Cardiac septum (tissue), 1 donor: ENCODE data around the gene EIF4EBP3.

- PRO-cap: bidirectional peak, plus-strand start at chr5:139637896, minus-strand start at chr5:139637530
These were observed 10.7 kb upstream of the CXXC5 start for GRCh38 chr5:139637260-139638104.

DNA sequence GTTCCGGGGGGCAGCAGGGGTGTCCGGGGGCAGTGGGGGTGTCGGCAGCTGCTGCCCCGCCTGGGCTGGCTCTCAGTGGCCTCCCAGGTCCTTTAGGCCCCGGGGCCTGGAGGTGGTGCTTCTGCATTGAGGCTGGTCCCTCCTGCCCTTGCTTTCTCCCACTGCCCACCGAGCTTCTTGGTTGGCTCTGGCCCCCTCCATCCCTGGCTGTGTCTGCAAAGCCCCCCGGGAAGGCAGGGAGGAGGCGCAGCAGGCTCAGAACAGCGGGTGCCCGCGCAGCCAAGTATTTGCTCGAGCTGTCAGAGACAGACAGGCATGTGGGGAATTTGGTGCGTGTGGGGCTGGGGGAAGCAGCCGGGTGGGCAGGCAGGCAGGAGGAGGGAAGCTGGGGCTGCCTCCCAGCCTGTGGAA is 11.5 kb downstream of the CXXC5 start:
- PRO-cap: no peak

DNA sequence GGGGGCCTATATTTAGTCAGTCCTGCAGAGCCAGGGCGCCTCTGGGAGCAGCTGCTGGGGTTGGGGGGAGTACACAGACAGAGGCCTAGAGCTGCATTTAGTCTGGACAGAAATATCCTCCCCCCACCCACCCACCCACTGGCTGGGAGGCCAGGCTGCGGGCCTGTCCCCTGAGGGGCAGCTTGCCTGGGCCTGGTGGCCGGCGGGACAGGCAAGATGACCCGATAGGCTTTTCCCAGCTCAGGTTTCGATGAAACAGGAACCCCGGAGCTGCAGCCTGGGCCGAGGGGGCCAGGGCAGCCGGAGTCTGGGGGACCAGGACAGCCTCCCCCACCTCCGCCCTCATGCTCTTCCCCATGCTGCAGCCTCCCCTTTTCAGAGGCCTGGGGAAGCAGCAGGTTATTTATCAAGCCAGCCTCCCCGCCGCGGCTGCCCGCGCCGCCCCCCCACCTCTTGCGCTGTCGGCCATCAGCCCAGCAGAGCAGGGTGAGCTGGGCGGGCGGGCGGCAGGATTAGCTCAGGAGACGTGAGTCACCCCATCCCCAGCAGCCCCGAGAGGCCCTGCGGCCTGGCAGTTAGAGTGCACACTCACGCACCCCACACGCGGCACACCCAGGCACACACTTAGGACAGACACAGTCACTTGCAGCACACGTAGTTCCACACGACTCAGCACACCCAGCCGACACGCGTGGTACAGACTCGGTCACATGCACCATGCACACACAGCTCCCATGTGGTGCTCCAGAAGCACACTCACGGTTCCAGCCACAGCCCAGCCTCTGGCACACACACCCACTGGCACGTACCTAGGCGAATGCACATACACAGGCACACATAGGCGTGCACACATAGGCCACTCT is 12.8 kb downstream of the CXXC5 start:
- PRO-cap: bidirectional peak, plus-strand start at position 484 of the sequence, minus-strand start at position 377 of the sequence

DNA sequence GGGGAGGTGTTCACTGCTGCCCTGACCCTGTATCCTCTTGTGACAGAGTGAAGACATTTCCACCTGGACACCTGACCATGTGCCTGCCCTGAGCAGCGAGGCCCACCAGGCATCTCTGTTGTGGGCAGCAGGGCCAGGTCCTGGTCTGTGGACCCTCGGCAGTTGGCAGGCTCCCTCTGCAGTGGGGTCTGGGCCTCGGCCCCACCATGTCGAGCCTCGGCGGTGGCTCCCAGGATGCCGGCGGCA is 32.1 kb downstream of the CXXC5 start:
- PRO-cap: no peak

DNA sequence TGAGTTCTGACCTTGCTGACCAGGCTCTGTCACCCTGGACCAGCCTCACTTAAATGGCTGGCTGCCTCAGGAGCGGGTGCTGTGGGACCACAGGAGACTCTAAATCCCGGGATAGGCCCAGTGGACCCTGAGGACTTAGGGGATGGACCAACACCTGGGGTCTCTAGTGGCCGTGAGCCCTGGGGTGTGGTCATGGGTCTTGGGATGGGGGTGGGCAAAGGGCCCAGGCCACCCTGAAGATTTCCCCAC is 49.7 kb downstream of the CXXC5 start:
- PRO-cap: no peak

- PRO-cap: unidirectional peak, plus-strand start at chr5:139746383
These were observed 49.5 kb upstream of the PSD2 start for GRCh38 chr5:139745795-139746836.

GRCh38 chr5:139876962-139877378 is 81.4 kb downstream of the PSD2 start:
- PRO-cap: no peak

DNA sequence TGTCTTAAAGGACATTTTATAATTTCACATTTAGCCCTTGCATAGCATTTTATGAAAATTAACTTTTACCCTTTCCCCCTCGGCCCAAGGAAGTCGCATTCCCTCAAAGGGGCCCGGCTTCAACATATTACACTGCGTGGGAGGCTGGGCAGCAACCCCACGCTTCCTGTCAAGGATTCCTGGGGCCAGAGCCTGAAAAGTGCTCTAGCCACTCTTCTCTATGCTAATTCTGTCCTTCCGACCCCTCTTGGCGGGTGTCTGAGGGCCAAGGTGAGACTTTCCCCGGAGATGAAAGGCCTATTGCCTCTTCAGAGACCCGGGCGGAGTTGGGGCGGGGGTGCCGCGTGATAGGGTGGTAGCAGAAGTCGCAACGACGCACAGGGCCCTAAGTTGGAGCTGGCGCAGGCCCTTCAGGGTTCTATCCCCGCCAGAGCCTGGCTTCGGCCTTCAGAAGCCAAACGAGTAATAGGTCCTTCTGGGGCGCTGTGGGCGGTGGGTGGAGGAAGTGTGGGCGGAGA is 6.8 kb upstream of the PURA start:
- PRO-cap: no peak

GRCh38 chr5:140157096-140157778 is 17.8 kb upstream of the CYSTM1 start:
- PRO-cap: bidirectional peak, plus-strand start at chr5:140157689, minus-strand start at chr5:140157573

GRCh38 chr5:140182821-140183063 is 7.8 kb downstream of the CYSTM1 start:
- PRO-cap: no peak

- PRO-cap: unidirectional peak, minus-strand start at chr5:140318008
These were observed 15.0 kb upstream of the PFDN1 start for GRCh38 chr5:140317950-140318318.

GRCh38 chr5:140333721-140334534 is 12.5 kb downstream of the HBEGF start:
- PRO-cap: unidirectional peak, minus-strand start at chr5:140334111

DNA sequence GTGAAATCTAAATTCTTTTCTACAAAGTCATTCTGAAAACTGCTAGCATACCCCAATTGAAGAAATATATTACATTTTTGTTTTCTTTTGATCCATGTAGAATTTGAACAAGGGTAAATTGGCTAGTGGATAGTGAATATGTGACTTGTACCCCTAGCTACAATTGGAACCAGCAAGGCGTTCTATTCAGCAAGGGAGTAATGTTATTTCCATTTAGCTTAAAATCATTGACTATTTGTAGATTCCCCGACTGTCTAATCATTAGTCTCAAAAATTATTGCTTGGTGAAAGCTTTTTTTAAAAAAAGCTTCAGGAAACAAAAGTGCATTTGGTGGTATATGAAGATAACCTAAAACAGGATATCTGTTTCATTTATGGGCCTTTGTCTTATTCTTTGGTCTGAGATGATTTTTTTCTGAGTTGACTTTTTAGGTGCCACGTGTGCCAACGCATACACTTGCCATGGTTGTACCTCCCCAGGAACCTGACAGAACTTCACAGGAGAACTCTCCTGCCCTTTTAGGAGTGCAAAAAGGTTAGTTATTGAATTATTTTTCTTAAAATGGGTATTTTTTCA is 60.8 kb upstream of the EIF4EBP3 start:
- PRO-cap: no peak

GRCh38 chr5:140509556-140510306 is 37.7 kb upstream of the EIF4EBP3 start:
- PRO-cap: no peak

- PRO-cap: no peak
These were observed 23.6 kb upstream of the EIF4EBP3 start for GRCh38 chr5:140523860-140524333.

GRCh38 chr5:140531112-140531990 is 16.1 kb upstream of the EIF4EBP3 start:
- PRO-cap: no peak

- PRO-cap: bidirectional peak, plus-strand start at chr5:140547679, minus-strand start at chr5:140547531
These were observed at the start of gene EIF4EBP3 for GRCh38 chr5:140547364-140547780. TSS of gene EIF4EBP3 (plus strand) at chr5:140547662.

DNA sequence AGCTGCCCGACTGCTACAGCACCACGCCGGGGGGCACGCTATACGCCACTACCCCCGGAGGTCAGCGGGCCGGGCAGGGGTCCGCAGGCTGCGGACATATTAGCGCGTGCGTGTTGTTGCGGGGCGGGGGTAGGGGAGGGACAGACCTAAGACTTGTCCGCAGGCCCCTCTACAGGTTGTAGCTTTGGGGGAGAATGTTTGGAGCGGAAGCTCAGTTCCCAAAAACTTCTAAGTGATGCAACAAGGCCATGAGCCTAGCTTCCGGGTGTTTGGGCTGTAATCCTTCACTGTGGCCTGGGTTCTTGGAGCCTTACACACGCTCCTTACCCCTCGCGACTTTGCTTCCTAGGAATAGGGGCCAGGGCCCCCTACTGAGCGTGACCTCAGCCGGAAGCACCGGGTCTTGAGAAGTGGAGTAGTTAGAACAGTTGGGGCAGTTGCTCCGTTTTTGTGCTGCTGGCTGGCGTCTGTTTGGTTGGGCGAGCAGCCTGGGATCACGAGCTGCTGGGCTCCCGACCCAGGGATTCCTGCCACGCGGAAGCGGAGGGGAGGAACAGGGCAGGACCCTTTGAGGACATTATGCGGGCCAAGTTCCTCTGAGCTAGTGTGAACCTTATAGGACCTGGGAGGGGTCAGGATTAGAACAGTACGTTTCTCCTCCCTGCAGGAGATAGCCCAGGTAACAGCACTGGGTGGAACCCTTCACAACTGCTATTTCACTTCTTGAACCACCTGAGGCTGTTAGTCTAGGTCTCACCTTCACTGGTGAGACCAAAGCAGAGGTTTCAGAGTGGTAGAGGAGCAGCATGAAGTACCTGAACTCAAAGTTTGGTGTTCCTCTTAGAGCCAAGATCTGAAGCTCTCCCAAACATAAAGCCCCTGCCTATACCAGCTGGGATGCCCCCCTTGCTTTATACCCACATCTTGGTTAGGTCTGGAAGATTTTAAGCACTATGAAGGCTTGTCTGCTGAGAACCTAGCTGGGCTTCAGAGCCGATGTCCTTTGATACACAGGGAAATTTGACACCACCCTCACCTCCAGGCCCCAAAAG is 645 bp downstream of the EIF4EBP3 start:
- PRO-cap: unidirectional peak, minus-strand start at position 421 of the sequence

GRCh38 chr5:140551499-140552459 is 4.3 kb downstream of the EIF4EBP3 start:
- PRO-cap: no peak

DNA sequence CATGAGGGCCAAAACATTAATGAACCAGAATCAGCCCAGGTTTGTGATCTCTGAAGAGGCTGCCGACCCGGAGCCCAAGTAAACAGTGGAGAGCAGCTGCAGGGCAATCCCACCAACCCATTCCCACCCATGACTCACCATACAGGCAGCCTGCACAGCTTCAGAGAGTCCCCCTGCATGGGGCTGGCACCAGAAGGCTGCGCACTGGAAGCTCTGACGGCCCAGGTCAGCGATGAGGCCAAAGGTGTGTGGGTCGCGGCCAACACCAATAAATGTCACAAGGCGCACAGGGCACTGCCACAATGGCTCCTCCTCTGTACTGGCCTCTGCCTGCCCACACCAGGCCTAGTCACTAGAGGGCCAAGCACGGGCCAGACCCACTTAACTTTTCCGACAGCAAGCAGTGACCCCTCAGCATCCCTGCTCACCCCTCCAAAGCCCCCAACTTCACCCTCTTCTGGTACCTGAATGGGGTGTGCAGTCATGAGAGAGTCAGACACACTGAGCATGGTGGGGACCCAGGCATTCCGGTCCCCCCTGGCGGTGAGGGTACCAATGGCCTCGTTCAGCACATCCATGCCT is 3.0 kb upstream of the SRA1 start:
- PRO-cap: no peak